Camera-type eye (tissue), 1 donor: ENCODE measurements around a stretch of chr22.

DNA sequence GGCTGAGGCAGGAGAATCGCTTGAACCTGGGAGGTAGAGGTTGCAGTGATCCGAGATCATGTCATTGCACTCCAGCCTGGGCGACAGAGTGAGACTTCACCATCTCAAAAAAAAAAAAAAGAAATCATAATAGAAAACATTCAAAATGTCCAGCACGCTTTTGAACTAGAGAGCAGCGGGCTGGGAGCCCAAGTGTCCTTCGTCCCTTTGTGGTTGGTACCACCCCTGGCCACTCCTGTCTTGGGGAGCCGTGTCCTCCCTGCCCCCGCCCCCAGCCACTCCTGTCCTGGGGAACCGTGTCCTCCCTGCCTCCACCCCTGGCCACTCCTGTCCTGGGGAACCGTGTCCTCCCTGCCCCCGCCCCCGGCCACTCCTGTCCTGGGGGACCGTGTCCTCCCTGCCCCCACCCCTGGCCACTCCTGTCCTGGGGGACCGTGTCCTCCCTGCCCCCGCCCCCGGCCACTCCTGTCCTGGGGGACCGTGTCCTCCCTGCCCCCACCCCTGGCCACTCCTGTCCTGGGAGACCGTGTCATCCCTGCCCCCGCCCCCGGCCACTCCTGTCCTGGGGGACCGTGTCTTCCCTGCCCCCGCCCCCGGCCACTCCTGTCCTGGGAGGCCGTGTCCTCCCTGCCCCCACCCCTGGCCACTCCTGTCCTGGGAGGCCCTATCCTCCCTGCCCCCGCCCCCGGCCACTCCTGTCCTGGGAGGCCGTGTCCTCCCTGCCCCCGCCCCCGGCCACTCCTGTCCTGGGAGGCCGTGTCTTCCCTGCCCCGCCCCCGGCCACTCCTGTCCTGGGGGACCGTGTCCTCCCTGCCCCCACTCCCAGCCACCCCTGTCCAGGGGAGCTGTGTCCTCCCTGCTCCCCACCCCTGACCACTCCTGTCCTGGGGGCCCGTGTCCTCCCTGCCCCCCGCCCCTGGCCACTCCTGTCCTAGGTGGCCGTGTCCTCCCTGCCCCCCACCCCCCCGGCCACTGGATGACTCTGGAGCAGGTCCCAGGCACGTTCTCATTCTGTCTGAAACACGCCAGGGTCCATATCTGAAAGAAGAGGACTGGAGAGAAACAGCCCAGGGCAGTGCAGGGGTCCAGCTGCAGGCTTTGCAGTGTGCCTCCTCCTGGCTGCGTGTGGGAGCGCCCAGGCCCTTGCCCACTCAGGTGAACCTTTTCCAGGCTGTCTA lies 15.0 kb downstream of the GRAMD4 start:
- RAMPAGE, long total RNA = no peak

DNA sequence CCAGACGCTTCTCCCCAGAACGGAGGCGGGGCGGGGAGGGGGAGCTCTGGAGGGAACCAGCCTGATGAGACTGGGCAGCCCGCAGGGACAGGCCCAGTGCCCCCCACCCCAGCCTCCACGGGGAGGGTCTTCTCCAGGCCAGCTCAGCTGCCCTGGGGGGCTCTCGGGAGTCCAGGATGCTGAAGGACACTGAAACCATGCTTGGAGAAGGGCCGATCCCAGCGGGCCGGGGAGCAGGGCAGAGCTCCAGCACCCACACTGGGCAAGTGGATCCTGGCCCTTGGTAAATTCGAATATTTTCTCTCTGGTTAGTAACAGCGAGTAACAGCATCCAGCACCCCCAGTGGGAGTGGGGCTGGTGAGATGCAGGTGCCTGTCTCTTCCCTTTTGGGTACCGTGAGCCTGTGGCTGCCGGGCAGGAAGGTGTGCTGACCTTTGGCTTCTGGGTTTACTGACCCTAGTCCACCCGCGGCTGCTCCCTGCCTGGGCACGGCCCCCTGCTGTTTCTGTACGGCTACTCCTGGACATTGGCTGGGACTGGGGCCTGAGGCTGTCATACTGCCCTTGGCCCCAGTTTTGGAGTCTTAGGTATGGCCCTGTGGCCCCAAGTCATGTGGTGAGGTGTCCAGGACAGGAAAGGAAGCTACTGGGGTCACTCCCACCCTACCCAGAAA lies 35.9 kb downstream of the GRAMD4 start:
- RAMPAGE, long total RNA = no peak

GRCh38 chr22:46675029-46675750 lies 55.0 kb downstream of the GRAMD4 start:
- RAMPAGE, long total RNA = no peak

DNA sequence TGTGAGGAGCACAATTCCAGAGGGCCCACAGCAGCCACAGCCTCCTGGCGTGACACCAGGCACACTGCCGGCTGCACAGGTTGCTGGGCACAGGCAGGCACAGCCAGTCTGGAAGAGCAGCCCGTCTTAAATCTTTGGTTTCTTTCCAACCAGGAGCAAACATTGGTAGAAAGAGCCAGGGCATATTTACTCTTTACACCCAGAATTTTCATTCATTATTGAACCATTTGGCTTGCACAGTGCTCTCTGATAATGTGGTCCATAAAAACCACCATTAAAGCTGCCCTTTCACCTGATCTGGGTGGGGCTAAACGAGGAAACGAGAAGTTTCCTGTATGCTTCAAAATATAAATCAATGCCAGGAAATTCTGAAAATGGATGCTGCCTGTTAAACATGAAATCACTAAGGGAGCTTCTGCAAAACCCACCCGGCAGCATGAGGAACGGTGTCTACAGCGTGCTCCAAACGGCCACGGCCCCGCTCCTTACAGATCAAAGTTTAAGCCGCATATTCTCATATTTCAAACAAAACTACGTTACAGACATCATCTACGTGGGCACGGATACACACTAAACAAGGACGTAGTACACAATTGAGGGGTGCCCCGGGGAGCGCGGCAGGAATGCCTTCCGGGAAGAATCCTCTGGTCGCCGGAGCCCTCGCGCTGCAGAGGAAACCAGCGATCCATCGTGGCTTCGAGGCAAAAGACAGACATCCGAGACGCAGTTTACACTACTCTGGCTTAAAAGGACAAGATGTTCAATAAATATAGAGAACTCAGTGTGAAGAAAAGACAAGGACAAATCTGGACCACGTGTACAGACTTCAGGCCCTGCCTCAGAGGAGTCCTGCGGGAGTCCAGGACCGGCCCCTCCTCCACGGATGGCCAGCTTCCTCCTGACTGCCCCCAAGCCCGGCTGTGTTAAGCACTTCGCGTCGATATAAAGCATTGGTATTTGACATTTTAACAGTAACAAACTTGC lies 52.3 kb downstream of the CERK start:
- RAMPAGE, long total RNA = no peak

DNA sequence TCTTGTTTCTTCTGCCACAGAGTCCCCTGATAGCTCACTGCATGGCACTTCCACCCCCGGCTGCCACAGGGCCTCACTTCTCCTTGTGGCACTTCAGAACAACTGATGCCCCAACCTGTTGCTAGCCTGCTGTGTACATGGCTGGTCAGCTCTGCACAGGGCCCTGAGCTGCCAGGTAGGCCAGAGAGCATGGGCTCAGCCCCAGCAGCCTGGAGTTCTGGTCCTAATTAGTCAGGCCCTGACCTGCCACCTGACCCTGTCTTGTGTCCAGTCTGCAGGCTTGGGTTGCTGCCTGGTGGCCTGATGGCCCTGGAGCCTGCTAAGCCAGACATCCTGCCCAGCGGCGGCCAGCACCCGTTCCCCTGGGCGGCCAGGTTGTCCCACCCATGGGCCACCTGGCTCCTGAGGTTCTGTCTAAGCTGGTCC lies 2.9 kb upstream of the CERK start:
- RAMPAGE, long total RNA = no peak

GRCh38 chr22:46808978-46809437 lies 46.6 kb downstream of the TBC1D22A start:
- RAMPAGE, long total RNA = no peak

GRCh38 chr22:46824324-46824995 lies 62.0 kb downstream of the TBC1D22A start:
- RAMPAGE, long total RNA = no peak

GRCh38 chr22:46940456-46941081 lies 178.1 kb downstream of the TBC1D22A start:
- RAMPAGE, long total RNA = no peak

DNA sequence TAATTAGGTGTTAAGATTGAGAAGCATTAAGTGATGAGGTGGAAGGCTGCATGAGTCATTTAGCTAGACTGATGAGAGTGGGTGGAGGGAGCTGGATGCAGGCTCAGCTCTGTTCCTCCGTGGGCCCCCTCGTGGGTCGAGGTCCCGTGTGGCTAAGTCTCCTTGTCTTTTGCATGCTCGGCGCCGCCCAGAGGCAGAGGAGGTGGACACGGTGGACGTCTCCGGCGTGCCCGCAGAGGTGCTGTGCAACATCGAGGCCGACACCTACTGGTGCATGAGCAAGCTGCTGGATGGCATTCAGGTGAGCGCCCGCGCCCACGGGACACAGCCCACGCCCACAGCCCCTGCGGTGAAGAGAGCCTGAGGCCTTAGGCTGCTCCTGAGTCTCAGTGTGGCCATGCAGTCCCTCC lies 211.7 kb downstream of the TBC1D22A start:
- RAMPAGE, long total RNA = no peak

GRCh38 chr22:47010085-47010838 lies 247.8 kb downstream of the TBC1D22A start:
- RAMPAGE, long total RNA = no peak

- RAMPAGE, long total RNA = no peak
These were observed 275.9 kb downstream of the TBC1D22A start for GRCh38 chr22:47038459-47038740.

GRCh38 chr22:47090397-47091686 lies 328.4 kb downstream of the TBC1D22A start:
- RAMPAGE, long total RNA = no peak

- RAMPAGE, long total RNA = no peak
These were observed 574.7 kb downstream of the TBC1D22A start for GRCh38 chr22:47337097-47337700.

DNA sequence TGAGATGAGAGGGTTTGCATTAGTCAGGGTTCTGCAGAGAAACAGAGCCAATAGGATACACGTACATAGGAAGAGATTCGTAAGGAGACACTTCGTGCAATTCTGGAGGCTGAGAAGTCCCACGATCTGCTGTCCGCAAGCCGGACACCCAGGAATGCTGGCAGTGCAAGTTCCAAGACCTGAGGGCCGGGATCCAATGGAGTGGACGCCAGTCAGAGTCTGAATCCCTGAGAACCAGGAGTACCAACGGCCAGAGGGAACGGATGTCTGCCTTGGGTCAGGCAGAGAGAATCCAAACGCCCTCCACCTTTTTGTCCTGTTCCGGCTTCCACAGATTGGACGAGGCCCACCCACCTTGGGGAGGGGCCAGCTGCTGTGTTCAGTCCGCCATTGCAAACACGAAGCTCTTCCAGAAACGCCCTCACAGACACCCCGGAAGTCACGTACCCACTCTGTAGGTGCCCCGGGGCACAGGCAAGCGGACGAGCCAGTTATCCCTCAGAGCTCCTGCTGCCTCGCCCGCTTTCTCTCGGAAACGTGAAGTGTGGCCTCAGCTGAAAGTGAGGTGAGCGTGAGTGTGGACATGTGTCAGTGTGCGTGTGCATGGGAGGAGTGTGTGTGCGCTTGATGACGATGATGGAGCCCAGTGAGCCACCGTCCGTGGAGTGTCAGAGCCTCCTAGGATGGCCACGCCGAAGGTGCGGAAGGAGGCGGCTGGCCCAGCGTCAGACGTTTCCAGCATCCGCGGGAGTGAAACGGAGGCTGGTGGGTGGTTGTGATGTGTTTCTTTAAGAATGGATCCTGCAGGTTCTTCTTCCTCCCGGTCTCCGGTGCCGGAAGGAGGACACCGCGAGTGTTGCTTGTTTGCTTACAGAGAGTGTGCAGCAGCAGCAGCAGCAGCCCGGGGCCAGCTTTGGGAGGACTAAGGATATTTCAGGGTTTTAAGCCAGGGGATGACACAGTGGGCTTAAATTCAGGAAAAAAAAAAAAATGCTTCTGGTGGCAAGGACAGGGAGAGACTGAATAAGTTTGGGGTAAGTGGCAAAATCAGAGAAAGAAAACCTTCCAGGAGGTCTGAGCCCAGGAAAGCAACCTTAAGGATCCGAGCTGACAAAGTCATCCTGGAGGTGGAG lies 857.7 kb upstream of the TAFA5 start:
- RAMPAGE, long total RNA = no peak

DNA sequence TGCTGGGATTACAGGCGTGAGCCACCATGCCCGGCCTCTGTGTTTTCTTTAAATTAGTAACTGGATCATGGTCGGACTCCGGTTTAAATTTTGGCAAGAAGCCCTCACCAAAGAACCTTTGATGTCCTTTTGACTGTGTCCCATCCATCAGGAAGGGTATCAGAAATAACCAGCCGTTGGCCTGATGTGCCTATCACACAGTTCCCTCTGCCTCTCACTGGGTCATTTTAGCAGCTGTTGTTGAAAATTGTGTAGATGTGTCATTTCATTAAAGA lies 89.1 kb upstream of the TAFA5 start:
- RAMPAGE, long total RNA = no peak

DNA sequence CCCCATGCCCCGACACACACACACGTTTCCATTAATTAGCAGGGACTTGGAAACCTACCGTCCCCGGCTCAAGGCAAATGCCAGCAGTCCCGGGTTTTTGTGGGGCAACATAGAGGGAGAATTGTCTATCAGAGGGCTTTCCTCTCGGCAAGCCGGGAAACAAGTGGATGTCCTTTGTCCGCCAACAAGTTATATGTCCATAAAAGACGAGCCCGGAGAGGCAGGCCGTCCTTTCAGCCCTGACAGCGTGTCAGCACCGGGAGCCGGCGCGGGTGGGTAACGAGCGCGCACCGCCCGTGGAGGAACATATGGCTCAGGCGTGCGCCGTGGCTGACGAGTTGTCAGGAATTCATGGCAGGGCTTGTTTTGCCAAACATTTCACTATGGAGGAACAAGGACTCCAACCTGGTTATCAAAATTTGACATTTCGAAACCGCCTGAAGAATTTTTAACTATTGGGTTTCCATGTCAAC lies 46.9 kb downstream of the TAFA5 start:
- RAMPAGE, long total RNA = no peak

GRCh38 chr22:49152084-49152562 lies 662.8 kb downstream of the TAFA5 start:
- RAMPAGE, long total RNA = no peak

DNA sequence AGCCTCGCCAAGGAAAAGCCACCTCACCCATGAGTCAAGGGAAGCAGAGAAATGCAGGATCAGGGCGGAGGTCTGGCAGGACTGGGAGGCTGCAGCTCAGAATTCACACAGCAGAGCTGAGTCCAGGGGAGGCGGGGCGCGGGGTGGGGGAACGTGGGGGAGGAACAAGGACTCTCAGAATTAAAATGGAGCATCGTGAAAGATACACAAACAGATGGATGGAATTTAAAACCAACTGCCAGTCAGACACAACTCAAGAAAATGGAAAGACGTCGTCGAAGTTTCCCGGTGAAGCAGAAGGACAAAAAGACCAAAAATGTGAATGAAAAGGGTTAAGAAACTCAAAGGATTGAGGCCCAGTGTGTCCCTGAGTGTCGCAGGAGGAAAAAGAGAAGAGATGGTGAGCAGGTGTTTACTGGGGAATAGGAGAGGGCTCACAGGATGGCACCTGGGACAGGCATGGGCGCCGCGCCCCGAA lies 377.5 kb downstream of the BRD1 start:
- RAMPAGE, long total RNA = no peak

GRCh38 chr22:49656686-49657252 lies 170.9 kb downstream of the BRD1 start:
- RAMPAGE, long total RNA = no peak

DNA sequence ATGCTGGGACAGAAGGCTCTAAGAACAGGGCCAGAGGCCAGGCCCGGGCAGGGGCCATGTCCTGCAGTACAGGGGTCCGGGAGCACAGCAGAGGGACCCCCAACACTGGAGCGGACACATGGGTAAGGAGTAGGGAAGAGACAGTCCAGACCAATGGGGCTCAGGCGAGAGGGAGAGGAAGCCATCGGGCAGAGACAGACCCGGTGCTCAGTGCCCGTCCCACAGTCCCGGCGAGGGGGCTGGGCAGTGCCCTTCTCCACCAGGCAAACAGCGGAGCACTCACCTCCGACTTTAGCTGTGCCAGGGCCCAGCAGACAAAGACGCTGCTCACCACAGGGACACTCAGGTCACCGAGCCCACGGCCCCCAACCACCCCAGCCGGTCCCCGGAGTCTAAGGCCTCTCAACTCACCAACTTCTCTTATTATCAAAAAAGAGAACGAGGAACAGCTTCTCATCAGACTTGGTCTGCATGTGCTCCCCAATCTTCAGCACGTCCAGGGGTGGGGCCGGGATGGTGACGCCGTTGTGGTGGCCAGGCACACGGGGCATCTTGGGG lies 52.4 kb downstream of the BRD1 start:
- RAMPAGE, long total RNA = no peak